ENCODE measurements around a stretch of chr9.

DNA sequence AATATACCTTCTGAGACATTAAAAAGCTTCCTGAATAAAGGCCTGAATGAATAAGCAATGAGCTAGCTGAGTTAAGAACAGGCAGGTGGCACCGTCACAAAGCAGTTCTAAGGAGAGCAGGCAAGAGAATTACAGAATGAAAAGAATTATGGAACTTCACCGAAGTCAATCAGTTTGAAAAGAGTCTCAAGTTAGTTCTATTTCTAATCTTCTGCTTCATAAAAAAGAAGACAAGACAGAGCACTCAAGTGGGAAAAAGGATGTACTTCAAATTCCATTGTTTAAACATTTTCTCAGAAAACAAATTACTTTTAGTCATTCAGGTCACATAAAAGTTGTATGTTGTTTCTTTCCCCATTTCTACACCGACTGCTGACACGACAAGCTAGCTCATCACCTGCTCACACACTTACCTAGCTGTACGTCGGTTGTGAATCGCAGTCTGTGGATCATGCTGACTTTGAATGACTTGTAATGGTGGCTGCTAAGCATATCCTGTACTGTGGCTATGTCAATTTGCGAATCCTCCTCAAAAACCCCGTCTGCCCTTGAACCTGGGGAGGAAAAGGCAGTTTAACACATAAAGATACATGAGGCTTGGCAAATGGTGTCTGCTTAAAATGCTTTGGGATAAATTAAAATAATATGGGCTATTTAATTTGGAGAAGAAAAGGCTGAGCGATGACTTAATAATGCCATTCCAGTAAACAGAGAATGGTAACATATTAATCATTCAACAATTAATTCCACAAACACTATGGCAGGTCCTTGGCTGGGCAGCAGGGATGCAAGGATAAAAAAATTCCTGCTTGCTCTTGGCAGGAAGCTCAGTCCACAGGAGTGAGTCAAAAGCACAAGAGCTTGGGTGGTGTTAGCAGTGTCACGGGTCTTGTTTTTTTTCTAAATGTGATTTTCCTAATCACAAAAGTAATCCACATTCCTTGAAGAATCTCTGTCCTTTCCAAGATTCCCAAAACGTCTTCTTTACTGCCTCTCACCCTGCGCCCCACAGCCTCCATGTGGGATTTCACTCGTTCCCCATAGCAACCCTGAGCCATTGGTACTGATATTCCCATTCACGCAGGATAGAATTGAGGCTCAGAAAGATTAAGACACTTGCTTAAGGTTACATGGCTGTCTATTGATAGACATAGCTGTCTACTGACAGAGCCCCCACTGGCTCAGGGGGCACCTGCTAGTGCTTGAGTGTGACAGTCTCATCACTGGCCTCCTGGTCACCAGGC lies 222.6 kb downstream of the MAPKAP1 start:
- RAMPAGE, long total RNA: no peak
- RRBS: no CpG with 5 or more reads among the region's 15 CpGs

- RAMPAGE, long total RNA: no peak
- RRBS: no CpG with 5 or more reads among the region's 9 CpGs
These were observed 174.3 kb downstream of the MAPKAP1 start for GRCh38 chr9:125532497-125533243.

- RAMPAGE, long total RNA: no peak
- RRBS: no CpG with 5 or more reads among the region's 4 CpGs
These were observed 75.3 kb downstream of the MAPKAP1 start for GRCh38 chr9:125631726-125632098.

- RAMPAGE, long total RNA: no peak
- RRBS: no CpG with 5 or more reads among the region's 24 CpGs
These were observed 141.8 kb downstream of the PBX3 start for GRCh38 chr9:125888819-125889488.

- RAMPAGE, long total RNA: no peak
- RRBS: no CpG with 5 or more reads among the region's 4 CpGs
These were observed 117.3 kb upstream of the LMX1B start for GRCh38 chr9:126496481-126496850.

- RAMPAGE, long total RNA: no peak
- RRBS: no CpG with 5 or more reads among the region's 10 CpGs
These were observed 90.1 kb upstream of the LMX1B start for GRCh38 chr9:126523465-126524168.

DNA sequence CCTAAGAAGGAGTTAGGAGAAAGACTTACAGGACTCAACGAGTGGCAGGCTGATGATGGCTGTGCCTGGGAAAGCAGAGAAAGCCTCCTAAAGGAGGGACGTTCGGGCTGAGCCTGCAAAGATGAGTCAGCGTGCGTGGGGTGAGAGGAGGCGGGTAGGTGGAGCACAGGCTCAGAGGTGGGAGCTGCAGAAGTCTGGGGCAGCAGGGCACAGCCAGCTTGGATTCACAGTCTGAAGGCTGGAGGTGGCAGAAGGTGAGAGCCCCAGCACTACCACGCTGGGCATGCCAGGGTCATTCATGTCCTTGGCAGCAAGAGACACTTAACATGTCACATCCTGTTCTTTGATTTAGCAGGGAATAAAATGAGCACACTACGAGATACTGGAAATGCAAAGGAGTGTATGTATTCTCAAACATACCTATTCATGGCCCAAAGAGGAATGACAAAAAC lies 90.9 kb downstream of the LMX1B start:
- RAMPAGE, long total RNA: no peak
- RRBS: no CpG with 5 or more reads among the region's 8 CpGs

- RAMPAGE, long total RNA: no peak
- RRBS: no CpG with 5 or more reads among the region's 6 CpGs
These were observed 52.4 kb upstream of the ZBTB43 start for GRCh38 chr9:126752283-126752912.

- RAMPAGE, long total RNA: no peak
- RRBS: no CpG with 5 or more reads among the region's 11 CpGs
These were observed 27.4 kb downstream of the ZBTB43 start for GRCh38 chr9:126832003-126832926.

DNA sequence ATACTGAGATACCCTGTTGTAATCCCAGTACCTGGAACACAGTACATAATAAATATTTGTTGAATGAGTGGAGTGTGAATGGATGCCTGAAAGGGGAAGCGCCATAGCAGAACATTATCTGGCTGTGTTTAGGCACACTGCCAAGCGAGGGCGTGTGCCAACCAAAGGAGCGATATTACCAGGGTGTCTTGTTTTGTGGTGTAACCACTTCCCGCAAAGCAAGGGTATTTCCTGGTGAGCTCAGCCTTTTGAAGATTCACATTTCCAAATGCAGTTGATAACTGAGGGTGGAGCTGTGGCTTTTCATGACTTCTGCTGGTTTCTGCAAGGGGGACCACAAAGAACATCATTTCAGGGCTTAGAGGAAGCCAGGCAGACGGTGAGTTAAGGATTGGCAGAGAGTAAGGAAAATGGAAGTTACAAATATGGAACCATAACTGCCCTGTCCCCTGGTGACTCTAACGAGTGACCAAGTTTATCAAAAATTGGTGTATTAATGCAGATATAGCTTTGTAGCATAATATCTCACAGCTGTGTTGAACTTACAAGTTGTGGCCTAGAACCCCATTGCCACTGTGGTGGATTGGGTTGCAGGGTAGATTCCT lies 71.3 kb downstream of the RALGPS1 start:
- RAMPAGE, long total RNA: no peak
- RRBS: no CpG with 5 or more reads among the region's 7 CpGs

DNA sequence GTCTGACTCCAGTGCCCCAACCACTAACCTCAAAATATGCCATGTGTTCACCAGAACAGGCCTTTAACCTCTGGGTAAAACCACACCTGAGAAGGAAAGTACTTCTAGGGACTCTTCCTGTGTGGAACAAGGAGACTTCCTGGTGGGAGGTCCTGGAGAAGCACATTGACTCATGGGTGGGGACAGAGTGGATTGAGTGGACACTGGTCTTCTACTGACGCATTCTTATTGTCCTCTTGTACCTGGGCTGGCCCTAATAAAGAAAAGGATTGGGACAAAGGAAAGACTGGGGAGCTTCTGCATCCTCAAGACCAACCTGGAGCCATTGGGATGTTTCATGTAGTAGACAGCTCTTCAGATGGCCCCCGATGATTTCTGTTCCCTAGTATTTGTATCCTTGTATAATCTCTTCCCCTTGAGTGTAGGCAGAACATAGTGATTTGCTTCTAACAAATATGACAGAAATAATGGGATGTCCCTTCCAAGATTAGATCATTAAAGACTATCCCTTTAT lies 43.3 kb downstream of the ANGPTL2 start:
- RAMPAGE, long total RNA: no peak
- RRBS: no CpG with 5 or more reads among the region's 2 CpGs

- RAMPAGE, long total RNA: no peak
- RRBS: no CpG with 5 or more reads among the region's 4 CpGs
These were observed 31.8 kb downstream of the ANGPTL2 start for GRCh38 chr9:127090536-127091200.

DNA sequence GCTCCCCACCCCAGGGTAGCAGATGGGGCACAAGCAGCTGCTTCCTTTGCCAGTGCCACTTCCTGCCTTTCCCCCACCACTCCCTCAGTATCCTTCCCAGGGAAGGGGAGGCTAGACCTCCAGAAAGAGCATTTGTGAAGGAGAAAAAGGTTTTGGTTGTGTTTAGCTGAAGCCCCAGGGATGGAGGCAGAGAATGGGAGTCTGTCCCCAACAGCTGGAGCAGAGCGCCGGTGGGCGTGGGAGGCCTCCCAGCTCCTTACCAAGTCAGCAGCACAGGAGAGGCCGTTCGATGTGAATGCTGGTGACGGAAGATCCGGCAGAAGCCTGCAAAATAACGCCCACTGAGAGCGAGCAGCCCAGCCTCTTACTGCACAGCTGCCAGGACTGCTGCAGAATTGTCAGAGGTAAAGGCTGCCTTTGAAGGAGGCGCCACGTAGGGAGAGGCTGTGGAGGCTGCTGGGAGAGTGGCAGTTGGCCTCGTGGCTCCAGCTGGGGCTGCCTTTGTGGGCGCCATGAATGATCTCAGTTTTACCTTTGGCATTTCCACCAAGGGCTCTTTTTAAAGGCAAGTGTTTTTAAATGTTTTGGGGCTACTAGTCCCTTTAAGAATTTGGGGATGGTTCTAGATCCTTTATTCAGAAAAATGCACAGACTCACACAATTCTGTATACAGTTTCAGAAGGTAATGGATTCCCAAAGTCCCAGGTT lies 26.2 kb downstream of the ANGPTL2 start:
- RAMPAGE, long total RNA: no peak
- RRBS: 87% methylated on average over 6 of the region's 13 CpGs

- RAMPAGE, long total RNA: no peak
- RRBS: no CpG with 5 or more reads among the region's 13 CpGs
These were observed 1.1 kb downstream of the ANGPTL2 start for GRCh38 chr9:127121222-127121882.

DNA sequence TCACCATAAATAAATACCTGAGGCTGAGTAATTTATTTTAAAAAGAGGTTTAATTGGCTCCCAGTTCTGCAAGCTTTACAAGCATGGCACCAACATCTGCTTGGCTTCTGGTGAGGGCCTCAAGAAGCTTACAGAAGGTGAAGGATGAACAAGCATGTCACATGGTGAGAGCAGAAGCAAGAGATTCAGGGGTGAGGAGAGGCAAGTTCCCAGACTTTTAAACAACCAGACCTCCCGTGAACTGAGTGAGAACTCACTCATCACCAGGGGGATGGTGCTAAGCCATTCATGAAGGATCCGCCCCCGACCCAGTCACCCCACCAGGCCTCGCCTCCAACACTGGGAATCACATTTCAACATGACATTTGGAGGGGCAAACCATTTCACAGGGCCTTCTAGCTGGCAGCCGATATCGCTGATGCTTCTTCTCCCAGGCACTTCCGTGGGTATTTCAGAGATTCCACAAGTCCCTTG lies 60.5 kb upstream of the ANGPTL2 start:
- RAMPAGE, long total RNA: no peak
- RRBS: no CpG with 5 or more reads among the region's 7 CpGs

DNA sequence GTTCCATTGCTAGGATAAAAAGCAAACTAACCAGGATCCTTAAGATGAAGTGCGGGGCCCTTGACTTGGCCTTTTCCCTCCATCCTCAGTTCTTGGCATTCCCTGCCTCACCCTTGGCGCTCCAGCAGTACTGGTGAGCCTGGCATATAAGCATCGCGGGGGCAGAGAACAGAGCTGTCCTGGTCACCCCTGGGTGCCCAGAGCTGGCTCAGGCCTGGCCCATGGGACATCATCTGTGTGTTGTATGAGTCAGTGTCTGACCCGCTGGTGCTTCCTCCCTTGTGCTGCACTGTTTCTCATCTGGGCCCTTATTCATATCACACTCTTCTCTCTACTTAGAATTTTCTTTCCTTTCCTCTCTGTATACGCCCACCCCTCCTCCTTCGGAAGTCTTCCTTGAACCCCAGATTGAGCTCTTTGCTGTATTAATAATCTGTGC lies 38.3 kb upstream of the GARNL3 start:
- RAMPAGE, long total RNA: no peak
- RRBS: no CpG with 5 or more reads among the region's 7 CpGs

DNA sequence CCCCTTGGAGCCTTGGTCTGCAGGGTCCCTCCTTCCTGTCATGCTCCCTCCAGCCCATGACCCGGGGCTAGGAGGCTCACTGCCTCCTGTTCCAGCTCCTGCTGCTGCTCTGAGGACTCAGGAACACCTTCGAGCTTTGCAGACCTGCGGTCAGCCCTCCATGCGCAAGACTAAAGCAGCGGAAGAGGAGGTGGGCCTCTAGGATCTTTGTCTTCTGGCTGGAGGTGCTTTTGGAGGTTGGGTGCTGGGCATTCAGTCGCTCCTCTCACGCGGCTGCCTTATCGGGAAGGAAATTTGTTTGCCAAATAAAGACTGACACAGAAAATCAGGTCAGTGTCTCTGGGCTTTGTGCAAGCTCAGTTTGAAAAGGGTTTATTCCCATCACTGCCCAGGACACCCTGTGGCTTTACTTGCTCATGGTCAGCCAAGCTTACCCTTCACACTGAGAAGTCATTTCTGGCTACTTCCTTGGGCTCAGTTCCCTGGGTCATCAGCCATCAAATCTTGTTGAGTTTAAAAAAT lies 10.4 kb downstream of the SLC2A8 start:
- RAMPAGE, long total RNA: no peak
- RRBS: no CpG with 5 or more reads among the region's 9 CpGs

GRCh38 chr9:127543602-127543939 lies 25.3 kb downstream of the NIBAN2 start:
- RAMPAGE, long total RNA: no peak
- RRBS: no CpG with 5 or more reads among the region's 5 CpGs

- RAMPAGE, long total RNA: no peak
- RRBS: no CpG with 5 or more reads among the region's 12 CpGs
These were observed 5.5 kb upstream of the NIBAN2 start for GRCh38 chr9:127573921-127575125.

DNA sequence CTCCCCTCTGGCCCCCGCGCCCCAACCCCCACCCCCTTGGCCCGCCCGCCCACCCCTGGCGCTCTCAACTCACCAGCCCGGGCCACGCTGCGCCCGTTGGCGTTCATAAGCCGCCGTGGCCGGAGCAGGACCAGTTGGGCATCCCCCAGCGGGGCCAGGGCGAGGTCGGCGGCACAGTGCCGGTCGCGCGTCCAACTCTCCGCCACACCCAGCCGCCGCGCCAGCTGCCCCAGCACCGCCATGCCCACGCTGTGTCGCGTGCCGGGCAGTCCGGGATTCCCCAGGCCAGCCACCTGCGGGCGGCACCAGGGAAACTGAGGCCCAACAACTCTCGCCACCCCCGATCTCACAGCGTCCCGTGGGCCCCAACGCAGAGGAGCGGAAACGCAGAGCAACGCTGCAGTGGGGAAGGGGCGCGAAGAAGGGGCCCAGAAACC lies 543 bp downstream of the PTRH1 start:
- RAMPAGE, long total RNA: no peak
- RRBS: 1% methylated on average over 23 of the region's 43 CpGs